Measurements from ENCODE around the genes ERP44 and PLPPR1.

- RRBS = no CpG with 5 or more reads among the region's 8 CpGs
These were observed 63.1 kb upstream of the COL15A1 start for GRCh38 chr9:98880489-98881069.

- RRBS = no CpG with 5 or more reads among the region's 15 CpGs
These were observed 18.5 kb upstream of the COL15A1 start for GRCh38 chr9:98925077-98925770.

GRCh38 chr9:98955201-98955645, 11.5 kb downstream of the COL15A1 start:
- RRBS = no CpG with 5 or more reads among the region's 3 CpGs

DNA sequence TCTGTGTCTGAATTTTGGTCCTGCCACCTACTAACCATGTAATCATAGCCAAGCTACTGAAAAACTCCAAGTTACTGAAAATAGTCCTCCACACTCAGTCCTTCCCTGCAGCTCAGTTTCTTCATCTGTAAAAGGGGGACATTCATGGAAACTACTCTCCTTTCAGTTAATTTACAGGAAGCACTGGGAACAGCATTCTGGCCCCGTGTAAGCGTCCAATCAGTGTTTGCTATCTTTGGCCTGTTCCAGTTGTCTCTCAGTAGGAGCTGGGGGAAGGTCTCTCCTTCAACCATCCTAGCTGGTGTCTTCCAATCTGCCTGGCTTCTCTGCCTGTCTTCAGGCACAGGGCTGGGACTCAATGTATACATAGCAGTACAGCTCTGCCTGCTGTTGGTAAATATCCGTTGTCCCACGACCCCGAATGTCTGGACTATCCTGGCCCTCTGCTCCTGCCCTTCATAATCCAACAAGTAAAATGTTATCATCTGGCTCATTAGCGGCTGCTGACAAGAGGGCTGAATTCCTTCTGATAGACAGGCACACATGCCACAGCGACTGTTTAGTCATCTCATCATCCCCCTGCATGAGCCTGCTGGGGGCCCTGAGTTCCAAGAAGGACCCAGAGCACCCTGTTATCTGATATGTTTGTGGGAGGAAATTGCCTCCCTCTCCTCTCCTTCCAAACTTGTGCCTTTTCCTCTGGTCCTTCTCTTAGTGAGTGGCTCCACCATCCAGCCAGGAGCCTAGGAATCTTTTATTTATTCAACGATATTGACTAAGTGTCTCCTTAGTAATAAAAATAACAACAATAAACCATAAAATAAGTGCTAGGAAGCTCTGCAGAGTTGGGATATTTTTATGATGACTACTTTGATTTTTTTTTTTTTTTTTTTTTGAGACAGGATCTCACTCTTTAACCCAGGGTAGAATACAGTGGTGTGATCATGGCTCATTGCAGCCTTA, 29.6 kb upstream of the TGFBR1 start:
- RRBS = no CpG with 5 or more reads among the region's 8 CpGs

GRCh38 chr9:99151410-99151896, 46.5 kb downstream of the TGFBR1 start:
- RRBS = no CpG with 5 or more reads among the region's 2 CpGs

DNA sequence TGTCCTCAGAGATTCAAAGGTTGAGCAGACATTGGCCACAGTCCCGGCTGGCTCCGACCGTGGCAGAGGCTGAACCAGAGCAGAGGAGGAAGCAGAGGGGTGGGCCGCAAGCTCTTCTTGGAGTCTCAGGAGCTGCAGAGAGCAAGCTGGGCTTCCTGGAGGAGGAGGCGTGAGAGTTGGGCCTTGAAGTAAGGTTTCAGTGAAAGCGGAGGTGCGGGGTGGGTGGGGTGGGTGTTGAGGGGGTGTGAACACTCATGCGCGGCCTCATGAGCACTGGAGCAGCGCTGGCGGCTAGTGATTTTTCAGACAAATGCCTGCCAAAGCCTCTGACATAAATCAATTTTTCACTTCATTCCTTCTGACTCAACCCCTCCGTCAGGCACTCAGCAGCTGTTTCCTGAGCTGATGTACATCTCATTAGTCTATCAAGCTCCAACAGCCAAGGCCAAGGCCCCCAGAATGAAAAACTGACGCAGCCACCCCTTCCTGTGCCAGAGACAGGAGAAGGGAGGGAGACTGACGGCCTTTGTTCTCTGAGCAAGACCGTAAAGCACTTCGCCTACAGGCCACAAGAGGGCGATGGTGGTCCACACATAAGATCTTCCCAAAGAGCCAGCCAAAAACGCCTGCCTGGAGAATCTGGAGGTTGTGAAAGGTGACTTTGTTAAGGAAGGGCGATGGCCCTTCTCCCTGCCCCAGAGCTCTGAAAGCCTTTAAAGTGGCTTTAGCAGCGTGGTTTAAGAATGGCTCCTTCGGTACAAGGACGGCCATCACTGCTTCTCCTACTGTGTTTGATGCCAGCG, 37.3 kb downstream of the ALG2 start:
- RRBS = no CpG with 5 or more reads among the region's 23 CpGs

DNA sequence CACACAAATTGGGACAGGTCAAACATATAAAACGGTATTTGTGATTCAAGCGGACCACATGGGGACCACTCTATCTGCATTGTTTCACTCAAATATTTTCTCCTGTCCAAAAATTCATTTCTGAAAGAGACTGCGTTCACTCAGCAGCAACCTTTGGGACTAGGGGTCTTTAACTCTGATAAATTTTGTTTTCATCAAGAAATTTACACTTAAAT, 1.2 kb upstream of the NR4A3 start:
- RRBS = no CpG with 5 or more reads among the region's 3 CpGs

DNA sequence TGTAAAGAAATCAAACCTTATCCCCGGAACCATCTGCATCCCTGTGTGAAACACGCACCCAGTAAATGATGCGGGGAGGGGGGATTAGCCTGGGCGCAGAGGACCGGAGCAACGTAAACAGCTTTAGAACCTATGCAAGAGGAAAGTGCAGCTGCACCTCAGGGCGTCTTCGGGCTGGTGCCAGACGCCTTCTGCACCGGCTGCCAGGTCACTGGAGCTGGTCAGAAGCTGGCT, 593 bp upstream of the NR4A3 start:
- RRBS = 2% methylated on average over 10 of the region's 10 CpGs

DNA sequence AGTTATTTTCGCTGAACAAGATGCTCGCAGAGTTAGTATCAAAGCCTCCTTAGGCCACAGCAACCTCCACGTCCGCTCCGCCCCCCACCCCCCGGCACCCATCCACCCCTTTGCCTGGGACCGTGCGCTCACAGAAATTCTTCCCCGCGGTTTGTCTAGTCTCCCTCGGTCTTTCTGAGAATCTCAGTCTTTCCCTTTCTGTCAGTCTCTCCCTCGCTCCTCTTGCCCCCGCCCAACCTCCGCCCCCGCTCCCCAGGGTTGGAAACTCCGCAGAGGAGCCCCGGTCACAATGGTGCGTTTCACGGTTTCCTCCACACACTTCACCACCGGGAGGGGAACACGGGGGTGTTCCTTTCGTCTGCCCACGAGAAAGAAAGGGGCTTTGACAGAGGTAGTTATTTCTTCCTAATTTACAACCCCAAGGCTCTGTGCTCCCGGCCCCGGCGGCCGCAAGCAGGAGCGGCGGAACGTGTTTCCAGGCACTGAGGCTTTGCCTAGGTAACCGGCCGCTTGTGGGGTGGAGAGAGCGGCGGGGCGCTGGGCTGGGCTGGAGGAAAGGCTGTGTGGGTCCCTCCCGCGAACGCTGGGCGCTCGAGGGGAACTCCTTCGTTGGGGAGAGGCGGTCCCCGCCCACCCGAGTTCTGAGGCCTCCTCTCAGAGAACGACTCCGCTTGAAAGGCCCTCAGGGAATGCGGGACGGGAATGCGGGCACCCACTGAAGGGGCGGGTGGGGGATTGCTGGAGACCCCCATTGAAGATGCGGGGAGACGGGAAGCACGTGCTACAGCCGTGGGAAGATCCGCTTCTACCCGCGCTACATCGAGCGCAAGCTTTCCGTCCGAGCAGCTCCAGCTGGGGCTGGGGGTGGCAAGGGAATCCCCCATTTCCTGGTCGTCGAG, 2.2 kb downstream of the NR4A3 start:
- RRBS = 14% methylated on average over 7 of the region's 63 CpGs

GRCh38 chr9:99829479-99829716, 7.7 kb downstream of the NR4A3 start:
- RRBS = no CpG with 5 or more reads among the region's 2 CpGs

DNA sequence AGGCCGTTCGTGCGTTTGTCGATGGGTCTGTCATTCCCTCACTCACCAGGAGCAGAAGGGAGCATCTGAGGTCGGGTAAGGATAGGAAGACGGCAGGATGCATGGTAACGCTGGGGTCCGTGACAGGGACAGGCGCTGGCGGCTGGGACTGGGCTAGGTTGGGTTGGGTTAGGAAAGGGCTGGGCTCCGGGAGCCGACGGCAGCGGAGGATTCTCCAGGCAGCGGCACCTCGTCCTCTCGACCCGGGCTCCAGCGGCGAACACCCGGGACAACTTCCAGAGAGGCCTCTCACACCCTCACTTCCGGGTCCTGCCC, at the start of gene ERP44:
ERP44 (minus strand) TSS at position 263 of the 315 bp plus-strand sequence.
- RRBS = 6% methylated on average over 9 of the region's 22 CpGs

DNA sequence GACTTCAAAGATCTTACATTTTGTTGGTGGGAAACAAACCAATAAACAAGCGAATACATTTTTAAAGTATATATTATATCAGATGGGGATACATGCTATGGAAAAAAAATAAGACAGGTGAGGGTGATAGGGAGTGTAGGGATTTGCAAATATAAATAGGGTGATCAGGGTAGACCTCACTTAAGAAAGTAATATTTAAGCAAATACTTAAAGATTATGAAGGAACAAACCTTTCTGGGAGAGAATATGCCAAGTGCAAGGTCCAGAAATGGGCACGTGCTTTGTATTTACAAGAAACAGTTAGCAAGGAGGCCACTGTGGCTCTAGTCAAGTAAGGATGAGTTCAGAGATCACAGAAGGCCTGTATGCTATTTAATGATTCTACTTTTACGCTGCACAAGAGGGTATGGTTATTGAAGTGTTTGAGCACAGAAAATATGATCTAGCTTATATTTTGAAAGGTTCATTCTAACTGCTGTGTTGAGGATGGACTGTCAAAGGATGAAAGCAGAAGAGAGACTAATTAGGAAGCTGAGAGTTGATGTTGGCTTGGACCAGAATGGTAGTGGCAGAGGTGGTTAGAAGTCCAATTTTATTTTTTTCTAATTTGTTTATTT, 64.6 kb downstream of the INVS start:
- RRBS = no CpG with 5 or more reads among the region's 3 CpGs

DNA sequence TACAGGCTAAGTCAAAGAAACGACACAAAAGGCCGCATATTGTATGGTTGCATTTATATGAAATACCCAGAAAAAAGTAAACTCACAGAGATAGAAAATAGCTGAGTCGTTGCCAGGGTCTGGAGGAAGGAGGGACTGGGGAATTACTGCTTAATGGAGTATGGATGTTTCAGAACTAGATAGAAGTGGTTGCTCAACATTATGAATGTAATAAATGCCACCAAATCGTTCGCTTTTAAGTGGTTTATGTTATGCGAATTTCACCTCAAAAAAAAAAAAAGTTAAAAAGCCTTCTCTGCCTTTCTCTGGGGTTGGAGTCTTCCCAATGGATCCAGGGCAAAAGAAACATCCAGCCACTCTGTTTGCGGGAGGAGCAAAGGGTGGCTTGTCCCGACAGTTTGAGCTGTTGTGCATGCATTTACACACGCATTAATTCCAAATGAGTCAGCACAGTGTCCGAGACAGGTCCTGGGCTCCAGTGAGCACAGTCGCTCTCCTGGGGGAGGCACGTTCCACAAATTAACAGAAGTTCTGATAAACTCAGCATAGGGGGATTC, 630 bp upstream of the MSANTD3 start:
- RRBS = no CpG with 5 or more reads among the region's 12 CpGs

- RRBS = no CpG with 5 or more reads among the region's 12 CpGs
These were observed 112.6 kb downstream of the CAVIN4 start for GRCh38 chr9:100690419-100690984.

DNA sequence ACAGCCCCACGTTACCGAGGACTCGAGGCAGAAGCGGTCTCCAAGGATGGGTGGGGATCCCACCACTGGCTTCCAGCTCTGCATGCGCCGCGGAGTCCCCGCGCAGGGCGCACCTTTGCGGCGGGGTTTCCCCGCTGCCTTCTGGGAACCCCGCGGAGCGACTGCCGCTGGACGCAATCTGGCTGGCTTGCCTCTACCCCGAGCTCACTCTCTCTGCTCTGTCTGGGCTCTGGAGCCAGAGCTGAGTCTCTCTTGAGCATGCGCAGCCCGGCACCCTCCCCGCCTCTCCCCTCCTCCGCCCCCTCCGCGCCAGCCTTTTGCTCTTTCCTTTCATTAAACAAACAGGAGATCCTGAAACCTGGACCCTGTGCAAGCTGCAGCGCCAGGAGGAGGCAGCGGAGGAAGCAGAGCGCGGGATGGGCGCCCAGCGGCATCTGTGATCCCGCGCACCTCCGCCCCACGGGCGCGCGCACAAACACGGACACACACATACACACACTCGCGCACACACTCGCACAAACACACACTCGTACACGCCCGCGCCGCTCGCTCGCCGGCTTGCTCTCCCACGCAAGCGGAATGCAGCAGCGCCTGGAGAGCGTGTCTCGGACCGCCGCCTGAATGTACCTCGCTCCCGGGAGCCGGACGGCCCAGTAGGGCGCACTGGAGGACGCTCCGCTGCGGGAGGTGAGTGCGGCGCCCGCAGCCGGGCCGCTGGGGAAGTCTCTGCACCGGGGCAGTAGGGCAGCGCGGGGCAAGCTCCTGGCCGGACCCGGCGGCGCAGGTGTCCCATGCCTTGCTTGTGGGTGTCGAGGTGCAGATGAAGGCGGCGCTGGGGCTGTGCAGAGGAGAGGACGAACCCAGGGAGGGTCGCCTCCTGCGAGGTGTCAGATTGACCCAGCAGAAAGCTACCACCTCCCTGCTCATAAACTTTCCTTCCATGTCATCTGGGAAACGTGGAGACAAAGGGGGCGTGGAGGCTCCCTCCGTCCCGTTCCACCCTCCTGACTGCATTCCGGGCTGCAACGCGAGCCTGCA, at the start of gene PLPPR1:
PLPPR1 (plus strand) TSS at position 312 of the 1,038 bp plus-strand sequence.
- RRBS = 4% methylated on average over 25 of the region's 90 CpGs

DNA sequence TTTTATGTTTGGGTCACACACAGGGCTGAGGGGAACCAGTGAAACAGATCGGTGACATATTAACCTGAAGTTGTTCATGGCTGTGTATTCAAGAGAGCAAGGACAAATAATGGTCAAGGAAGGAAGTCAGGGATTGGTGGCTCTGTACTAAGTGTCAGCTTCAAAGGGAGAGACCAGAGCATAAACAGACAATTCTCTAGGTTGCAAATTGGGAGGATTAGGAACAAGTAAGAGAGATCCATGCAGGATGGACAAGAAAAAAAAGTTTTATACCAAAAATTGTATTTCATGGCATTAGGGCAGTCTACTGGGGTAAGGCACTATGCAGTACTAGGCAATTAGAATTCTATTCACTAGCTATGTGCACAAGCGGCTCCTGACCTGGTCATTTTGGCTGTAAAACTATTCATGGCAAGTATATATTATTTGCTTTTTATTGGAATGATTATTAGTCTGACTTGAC, 156.3 kb downstream of the PLPPR1 start:
- RRBS = no CpG with 5 or more reads among the region's 2 CpGs

DNA sequence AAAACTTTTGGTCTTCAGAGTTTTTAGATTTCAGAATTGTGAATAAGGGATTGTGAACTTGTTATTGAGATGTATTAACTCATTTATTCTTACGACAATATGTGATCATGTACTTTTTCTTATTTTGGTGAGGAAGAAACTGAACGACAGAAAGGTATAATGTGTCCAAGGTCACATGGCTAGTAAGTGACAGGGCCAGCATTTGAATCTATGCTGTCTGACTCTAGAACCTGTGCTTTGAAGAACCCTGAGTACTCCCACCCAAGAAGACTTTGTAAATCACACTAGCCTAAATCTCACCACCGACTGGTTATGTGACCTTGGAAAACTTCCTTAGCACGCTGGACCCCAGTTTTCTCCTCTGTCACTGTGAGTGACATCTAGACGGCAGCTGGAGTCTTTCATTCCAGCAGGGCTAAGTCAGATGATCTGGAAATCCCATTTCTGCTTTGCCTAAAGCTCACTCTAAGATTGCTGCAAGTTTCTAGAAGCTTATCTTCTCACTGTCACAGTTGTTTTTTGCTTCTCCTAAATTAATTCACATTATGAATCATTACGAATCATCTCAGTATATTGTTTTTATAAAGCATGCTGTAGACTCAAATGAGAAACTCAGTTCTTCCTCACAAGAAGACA, 17.1 kb downstream of the ALDOB start:
- RRBS = no CpG with 5 or more reads among the region's 6 CpGs

DNA sequence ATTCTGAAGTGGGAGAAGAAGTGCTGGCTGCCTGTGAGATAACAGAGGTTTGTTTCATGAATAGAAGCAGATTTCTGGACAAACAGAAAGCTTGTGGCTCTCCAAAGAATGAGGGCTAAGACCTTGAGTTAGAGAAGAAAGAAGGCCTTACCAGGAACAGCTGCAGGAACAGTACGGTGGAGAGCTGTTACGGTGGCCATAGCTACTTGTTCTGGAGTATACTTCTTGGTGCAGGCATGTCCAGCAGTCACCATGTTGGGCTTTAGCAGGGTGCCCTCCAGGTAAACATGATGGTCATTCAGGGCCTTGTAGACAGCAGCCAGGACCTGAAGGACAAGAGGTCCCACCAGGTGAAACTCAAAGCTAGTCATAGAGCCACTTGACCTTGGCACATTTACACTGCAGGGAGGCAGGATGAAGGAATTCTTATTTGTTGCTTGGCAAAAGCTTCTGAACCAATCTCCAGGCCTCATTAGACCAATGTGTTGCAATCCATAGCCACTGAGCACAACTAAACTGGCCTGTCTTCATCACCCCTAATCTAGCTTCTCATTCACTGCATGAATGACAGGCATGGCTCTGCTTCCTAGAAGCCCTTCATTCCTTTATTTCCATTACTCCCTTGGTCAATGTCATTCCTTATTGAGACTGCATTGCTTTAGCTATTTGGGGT, 10.1 kb downstream of the ALDOB start:
- RRBS = no CpG with 5 or more reads among the region's 2 CpGs

DNA sequence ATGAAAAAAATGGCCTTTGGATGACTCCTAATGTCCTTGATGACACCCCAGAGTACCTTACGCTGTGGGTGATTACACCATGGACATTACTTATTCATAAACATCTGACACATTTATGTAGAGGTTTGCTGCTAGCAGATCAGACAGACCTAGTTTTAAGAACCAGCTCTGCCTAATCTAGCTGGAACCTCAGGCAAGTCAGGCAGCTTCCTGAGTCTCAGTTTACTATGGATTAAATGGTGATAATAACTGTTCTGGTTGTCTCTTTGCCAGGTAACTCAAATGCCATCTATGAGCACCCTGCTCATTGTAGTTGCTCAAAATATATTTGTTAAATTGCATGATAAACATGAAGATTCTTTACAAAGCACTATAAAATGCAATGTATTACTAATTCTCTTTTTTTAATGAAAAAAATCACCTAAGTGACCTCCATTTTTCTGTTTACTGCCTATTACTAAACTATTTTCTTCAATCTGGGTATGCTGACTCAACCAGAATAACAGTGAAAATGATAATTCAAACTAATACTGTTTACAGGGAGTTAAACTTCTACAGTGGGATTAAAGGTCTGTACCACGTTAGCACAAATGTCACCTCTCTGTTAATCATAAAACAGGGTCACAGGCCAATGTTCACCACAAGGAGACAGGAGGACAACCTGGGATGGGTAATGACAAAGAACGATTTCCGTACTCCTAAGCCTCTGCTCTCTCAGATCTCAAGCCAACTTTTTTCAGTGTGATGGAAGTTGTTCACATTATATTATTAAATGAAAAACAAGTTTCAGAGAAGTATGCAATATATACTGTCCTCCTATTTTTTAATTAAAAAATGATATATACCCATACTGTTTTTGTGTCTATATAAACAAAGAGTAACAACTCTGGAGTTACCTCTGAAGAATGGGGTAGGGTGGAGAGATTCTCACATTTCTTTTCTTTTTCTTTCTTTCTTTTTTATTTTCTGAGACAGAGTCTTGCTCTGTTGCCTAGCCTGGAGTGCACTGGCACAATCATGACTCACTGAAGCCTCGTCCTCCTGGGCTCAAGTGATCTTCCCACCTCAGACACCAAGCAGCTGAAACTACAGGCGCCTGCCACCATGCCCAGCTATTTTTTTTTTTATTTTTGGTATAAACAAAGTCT, 2.4 kb downstream of the ALDOB start:
- RRBS = no CpG with 5 or more reads among the region's 6 CpGs